BE2C (cell line): ENCODE data around the genes RNF208, SLC34A3 and TUBB4B.

DNA sequence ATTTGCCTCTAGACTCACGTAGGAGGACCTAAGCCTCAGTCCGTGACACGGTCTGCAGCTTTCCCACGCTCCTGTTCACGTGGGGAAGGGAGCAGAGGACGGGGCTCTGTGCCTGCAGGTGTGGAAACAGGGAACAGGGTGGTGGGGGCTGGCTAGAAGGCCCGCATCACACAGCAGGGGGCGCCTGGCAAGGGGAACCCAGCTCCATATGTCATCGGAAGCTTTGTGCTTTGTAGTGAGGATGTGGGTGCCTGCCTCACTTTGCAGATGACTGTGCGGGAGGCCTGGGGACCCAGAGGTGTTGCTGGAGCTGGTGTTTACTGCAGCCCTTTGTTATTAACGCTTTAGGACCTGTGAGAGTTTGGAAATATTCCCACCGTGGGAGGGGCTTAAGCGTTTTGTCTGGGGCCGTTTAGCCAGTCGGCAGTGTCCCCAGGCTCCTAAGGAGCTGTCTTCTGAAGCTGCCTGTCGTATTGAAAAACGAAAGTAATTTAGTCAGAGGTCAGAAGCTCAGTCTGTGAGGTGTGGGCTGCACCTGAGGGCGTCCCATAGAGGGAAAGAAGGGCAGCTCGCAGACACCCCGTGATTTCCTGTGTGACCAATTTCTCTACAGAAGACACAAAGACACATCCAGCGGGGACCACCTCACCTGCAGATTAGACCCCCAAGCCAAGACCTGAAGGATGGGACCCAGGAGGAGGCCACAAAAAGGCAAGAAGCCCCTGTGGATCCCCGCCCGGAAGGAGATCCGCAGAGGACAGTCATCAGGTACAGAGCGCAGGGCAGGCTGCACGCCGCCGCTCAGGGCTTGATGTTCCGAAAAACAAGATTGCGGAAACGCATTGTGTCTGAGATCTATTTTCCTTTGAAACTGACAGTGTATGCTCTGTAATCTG lies 9.1 kb downstream of the MAN1B1 start:
- RRBS: no CpG with 5 or more reads among the region's 31 CpGs

DNA sequence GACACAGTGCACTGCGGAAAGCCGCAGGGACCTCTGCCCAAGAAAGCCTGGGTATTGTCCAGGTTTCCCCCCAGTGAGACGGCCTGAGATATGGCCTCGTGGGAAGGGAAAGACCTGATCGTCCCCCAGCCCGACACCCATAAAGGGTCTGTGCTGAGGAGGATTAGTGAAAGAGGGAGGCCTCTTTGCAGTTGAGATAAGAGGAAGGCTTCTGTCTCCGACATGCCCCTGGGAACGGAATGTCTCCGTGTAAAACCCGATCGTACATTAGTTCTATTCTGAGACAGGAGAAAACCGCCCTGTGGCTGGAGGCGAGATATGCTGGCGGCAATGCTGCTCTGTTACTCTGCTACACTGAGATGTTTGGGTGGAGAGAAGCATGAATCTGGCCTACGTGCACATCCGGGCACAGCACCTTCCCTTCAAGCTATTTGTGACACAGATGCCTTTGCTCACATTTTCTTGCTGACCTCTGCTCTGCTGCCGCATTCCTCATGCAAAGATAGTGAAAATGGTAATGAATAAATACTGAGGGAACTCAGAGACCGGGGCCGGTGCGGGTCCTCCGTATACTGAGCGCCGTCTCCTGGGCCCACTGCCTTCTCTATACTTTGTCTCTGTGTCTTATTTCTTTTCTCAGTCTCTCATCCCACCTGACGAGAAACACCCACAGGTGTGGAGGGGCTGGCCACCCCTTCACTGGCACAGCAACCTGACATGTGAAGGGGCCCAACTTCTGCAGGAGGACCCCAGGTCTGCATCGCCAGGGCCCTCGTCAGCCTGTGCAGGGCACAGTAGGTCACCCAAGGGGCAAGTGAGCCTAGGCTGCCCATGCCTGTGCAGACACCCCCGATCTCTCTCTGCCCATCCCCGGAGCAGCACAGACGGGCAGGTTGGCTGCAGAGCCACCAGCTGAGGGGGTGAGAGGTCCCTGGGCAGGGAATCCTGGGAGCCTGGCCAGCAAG lies 2.3 kb upstream of the DPP7 start:
- RRBS: no CpG with 5 or more reads among the region's 29 CpGs

DNA sequence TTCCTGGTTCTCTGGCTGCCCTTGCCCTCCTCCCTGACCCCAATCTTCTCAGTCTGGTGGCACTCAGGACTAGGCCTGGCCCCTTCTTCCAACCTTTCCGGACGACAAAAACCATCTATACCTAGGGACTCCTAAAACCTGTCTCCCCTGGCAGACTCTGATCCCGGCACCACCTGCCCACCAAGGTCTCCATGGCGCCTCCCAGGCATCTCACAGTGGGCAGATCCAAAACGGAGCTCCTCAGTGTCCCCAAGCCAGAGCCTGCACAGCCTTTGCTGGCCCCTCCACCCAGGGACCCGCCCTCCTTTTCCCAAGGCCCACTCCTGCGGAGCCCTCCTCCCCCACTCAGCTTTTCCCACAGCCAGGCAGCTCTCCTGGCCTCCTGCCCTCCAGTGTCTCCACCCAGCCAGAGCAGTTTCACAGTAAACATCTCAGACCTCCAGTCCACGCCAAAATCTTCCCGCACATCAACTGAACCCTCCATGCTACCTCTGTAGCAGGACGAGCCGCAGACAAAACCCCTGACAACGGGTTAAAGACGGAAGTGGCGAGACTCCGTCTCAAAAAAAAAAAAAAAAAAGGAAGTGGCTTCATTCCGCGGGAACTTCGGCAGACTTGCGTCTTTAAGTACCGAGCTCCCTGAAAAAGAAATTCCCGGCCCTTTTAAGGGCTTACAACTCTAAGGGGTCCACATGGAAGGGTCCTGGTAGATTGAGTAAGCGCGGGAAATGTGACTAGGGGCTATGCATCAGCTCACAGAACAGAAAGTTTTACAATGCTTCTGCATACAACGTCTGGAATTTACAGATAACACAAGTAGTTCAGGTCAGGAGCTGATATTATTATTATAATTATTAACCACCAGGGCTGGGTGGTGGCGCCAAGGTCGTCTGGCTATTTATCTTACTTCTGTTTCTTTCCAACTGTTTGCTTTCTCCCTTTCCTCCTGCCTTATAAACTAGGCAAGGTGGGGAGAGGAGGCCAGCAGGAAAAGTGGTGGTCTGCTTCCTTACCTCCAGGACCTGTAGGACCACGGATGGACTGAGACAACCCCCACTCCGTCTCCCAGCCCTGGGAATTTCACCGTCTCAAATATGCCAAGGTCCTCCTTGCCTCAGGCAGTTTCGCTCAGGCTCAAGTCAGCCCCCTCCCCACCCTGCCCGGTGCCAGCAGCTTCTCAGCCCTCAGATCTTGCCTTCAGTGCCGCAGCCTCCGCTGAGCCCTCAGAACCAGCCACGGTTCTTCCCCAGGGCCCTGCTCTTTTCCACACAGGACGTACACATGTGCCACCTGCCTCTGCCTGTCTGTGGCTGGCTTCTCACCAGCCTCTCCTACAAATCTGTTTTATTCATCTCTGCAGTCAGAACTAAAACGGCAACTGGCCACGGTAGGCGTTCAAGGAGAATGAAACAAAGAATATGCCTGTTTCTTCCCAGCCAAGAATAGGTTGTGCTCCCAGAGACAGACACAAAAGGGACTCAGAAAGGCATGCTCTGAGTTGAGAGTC lies 11.3 kb upstream of the GRIN1 start:
- RRBS: 40% methylated on average over 1 of the region's 38 CpGs

DNA sequence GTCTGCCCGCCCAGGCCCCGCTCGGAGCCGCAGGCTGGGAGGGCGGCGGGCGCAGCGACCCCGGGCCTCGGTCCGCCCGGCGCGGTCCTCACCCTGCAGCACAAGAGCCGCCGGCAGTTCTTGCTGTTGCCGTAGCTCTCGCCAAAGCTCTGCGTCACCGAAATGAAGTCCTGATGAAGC lies 9.6 kb upstream of the GRIN1 start:
- RRBS: 0% methylated on average over 3 of the region's 20 CpGs

GRCh38 chr9:137129602-137130089 lies 9.3 kb upstream of the GRIN1 start:
- RRBS: under 1% methylated on average over 18 of the region's 65 CpGs

DNA sequence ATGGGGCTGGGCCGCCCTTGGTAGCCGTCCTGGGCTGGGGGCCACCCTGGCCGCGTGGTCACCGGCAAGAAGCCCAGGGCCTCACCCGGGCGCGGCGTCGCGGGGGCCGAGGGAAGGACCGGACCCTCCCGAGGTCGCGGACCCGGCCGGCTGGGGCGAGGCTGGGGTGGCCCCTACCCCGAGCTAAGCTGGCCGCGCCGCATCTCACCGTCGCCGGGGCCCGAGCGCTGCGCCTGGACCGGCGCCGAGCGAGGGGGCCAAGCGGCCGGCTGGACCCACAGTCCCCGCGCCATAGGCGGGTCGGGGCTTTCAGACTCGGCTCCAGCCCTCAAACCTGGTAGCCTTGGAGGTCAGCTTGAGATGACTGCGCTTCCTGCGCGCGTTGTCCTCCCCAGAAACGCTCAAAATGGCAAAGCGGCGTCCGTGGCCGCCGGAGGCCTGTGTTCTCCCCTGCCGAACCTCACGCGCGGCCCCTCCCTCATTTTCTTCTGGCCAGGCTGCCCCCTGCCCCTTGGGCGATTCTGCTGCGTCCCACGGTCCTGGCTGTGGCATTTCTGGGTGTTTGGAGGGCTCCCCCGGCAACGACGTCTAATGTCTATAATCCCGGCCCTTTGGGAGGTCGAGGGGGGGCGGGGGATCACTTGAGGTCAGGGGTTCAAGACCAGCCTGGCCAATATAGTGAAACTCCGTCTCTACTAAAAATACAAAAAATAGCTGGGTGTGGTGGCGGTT lies 8.7 kb upstream of the GRIN1 start:
- RRBS: 0% methylated on average over 6 of the region's 65 CpGs

DNA sequence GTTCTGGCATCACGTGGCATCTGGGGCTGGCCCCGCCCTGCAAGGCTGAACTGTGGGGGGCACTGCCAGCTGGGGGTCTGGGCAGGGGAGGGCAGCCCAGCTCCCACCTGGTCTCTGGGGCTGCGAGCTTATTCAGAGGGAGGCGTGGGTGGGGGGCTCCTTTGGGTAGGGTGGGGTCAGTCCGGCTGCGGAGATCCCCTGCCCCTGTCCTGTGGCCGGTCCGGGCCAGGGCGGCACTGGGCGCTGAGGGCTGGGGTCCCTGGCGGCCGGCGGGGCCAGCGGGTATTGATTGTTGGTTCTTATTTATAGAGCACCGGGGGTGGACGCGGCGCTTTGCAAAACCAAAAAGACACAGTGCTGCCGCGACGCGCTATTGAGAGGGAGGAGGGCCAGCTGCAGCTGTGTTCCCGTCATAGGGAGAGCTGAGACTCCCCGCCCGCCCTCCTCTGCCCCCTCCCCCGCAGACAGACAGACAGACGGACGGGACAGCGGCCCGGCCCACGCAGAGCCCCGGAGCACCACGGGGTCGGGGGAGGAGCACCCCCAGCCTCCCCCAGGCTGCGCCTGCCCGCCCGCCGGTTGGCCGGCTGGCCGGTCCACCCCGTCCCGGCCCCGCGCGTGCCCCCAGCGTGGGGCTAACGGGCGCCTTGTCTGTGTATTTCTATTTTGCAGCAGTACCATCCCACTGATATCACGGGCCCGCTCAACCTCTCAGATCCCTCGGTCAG lies 2.6 kb downstream of the LRRC26 start:
- RRBS: 22% methylated on average over 13 of the region's 51 CpGs

- RRBS: 3% methylated on average over 30 of the region's 81 CpGs
Measured at GRCh38 chr9:137167907-137168879, 1.7 kb downstream of the LRRC26 start.

DNA sequence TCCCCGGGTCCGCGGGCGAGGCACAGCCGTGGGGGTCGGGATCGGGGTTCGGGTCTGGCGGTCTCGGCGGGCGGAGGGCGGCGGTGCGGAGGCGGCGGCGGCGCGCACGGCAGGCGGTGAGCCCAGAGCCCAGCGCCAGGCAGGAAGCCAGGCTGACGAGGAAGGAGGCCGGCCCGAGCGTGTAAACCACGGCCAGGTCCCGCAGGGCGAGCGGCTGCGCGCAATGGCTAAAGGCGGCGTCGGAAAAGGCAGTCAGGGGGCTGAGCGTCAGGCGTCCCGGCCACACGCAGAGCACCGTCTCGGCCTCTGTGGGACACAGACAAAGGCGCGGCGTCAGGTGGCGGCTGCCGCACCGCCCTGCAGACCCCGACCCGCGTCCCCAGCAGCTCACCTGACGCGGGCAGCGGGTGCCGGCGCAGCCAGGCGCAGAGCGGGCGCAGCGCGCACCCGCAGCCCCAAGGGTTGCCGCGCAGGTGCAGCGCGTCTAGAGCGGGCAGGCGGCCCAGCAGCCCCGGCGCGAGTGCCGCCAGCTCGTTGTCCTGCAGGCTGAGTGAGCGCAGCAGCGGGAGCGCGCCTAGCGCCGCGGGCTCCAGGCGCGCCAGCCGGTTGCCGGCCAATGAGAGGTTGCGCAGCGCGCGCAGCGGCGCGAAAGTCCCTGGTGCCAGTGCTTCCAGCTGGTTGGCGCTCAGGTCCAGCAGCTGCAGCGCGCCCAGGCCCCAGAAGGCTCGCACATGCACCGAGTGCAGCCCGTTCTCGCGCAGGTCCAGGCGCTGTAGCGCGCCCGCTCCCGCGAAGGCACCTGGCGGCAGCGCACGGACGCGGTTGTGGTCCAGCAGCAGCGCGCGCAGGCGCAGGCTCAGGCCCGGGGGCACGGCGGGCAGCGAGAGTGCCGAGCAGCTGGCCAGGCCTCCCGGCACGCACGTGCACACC lies 706 bp downstream of the LRRC26 start:
- RRBS: 1% methylated on average over 39 of the region's 122 CpGs

DNA sequence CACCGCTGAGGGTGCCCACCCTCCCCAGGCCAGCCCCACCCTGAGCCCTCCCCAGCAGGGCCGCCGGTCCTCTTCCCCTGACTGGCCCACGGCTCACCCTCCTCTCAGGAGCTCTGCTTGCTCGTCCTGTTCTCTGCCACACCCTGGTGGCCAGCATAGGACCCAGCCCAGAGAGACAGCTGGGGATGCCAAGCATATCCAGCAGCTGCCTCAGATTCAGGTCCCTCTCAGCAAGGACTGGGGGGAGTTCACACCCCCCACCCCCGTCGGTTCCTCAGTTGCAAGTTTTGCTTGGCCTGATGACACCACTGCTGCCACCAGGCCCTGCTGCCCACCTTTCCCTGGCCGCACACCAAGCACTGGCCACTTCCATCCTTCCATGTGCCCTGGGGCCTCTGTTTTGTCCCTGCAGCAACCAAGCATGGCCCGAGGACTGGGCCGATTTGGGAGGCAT lies 2.1 kb downstream of the SSNA1 start:
- RRBS: no CpG with 5 or more reads among the region's 10 CpGs

DNA sequence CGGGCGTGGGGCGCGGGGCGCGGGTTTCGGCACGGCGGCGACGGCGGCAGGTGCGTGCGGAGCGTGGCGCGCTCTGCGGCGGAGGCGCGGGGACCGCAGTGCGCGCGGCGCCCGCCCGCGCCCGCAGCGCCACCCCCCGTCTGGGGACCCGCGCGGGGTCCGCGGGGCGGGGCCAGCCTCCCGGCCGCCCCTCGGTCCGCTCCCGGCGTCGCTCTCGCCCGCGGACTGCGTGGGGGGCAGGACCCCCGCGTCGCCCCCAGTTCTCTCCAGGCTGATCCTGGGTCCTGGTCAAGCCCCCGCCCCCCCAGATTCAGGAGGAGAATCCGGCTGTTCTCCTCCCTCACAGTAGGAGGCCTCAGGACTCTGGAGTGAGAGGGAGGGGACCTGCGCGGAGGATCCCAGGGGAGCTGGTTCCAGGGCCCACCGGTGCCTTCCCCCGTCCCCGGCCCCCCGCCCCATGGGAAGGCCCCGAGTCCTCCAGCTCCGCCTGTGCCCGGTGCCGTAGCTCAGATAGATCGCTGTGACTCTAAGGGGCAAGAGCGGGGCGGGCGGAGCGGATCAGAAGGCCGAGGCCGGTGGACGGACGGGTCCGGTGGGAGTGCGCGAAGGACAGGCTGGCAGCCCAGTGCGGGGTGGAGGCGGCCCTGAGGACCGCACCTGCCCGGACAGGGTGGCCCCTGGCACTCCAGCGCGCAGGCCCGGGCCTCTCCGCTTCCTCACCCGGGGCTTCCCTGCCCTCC lies at the start of gene RNF208:
RNF208 (minus strand) TSS at position 75 of the 740 bp plus-strand sequence.
- RRBS: 15% methylated on average over 26 of the region's 85 CpGs

GRCh38 chr9:137230042-137231067 lies at the start of gene SLC34A3:
SLC34A3 (plus strand) TSS chr9:137230901.
- RRBS: 81% methylated on average over 13 of the region's 34 CpGs

- RRBS: 0% methylated on average over 4 of the region's 33 CpGs
Measured at GRCh38 chr9:137241083-137241481, at the start of gene TUBB4B. TUBB4B (plus strand) TSS chr9:137241287.

GRCh38 chr9:137253891-137254480 lies 1.1 kb upstream of the NELFB start:
- RRBS: no CpG with 5 or more reads among the region's 13 CpGs

GRCh38 chr9:137280713-137281187 lies 3.2 kb downstream of the TOR4A start:
- RRBS: 6% methylated on average over 25 of the region's 51 CpGs

- RRBS: 2% methylated on average over 43 of the region's 67 CpGs
Measured at GRCh38 chr9:137295069-137295691, 6.9 kb downstream of the NRARP start.

DNA sequence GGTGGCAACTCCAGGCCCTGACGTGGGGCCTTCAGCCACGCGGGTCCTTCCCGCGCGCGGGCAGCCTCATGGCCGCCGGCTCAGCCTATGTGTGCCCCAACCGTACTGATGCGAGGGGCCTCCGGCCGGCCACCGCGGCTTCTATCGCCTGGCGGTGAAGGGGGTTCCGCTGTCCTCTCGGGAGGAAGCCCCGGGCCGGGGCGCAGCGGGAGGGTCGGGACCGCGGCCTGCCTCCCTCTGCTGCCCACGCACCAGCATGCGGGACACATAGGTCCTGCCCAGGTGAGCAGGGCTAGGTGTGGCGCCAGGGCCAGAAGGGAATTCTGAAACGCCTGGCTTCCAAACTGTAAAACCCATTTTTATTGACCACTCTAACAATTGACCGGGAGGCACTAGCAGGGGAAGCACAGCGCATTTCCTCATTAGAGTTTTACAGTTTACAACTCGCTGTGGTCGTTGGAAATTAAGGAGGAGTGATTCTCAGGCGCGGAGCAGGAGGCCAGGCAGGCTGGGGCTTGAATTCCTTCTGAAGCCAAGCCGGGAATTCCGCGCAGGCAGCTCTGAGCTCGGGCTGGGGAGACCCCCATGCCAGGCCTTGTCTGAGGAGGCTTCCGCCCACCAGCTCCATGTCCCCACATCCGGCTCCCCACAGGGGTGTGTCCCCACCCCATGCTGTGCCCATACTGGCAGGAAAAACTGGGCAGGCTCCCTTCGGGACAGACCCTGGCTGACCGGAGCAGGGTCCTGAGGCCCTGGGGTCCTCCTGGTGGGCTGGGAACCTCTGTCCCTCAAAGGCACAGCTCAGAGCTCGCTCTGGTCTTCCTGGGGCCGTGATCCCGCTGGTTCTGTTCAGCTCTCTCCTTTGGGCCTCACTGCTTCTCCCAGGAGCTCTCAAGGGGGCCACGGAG lies 982 bp upstream of the NRARP start:
- RRBS: 70% methylated on average over 25 of the region's 48 CpGs

GRCh38 chr9:137417152-137418031 lies 5.6 kb downstream of the EXD3 start:
- RRBS: 92% methylated on average over 20 of the region's 99 CpGs

DNA sequence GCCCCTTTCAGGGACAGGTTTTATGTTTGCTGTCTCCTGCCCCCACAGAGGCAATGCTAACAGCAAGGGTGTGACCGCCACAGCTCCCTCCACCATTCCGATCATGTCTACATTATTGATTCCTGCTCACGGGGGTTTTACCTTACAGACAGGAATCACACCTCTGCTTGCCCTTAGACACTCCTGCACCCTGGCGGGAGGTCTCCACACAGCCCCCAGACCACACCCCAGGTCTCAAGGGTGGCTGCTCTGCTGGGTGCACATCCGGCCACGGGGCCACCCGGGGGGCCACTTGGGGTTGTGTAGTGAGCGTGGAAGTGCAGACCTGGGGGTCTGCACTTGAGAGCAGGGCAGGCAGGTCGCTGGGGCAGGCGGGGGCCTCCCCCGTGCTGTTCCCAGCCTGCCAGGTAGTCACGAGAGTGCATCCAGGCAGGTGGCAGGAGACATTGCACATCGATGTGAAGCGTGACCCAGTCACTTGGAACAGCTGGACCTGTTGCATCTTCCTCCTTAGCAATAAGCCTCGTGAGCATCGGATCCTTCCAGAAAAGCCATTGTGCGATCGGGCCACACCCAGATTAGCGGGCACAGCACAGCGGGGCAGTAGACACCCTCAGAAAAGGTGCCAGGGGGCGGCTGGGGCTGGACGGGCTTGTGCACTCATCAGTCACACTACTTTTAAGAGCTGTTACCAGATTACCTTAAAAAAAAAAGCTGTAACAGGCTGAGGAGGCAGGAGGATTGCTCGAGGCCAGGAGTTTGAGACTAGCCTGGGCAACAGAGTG lies 4.8 kb upstream of the ENTPD8 start:
- RRBS: no CpG with 5 or more reads among the region's 23 CpGs

GRCh38 chr9:137449709-137450547 lies 8.8 kb upstream of the ENTPD8 start:
- RRBS: no CpG with 5 or more reads among the region's 22 CpGs